ENCODE measurements around the genes POU3F4, APOOL, CSTF2, XKRX, TMEM35A, BTK, ARMCX6 and ZMAT1.

GRCh38 chrX:81940593-81940792, 738.6 kb downstream of the SH3BGRL start:
- PRO-cap, result no peak

DNA sequence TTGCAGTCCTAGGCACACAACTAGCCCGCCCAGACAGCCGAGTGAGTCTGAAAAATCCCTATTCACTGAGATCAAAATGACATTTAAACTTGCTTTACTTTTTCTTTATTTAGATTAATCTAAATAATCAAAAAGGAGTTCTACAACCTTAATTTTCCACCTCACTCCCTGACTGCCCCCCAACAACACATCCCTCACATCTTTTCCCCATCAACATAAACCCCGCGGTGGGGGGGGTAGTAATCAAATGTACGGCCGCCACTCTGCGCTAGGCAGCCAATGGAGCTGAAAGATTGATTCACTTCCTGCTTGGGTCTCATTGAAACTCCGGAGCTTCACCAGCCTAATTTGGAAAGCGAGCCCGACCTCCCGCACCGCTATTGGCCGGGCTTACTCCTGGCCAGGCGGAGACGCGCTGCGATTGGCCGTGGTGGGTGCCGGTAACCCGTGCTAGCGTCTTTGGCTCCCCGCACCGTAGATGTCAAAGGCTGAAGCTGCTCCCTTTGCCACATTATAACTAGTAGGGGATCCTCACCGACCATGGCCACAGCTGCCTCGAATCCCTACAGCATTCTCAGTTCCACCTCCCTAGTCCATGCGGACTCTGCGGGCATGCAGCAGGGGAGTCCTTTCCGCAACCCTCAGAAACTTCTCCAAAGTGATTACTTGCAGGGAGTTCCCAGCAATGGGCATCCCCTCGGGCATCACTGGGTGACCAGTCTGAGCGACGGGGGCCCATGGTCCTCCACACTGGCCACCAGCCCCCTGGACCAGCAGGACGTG, at the start of gene POU3F4:
POU3F4 (plus strand) TSS at position 506 of the 783 bp plus-strand sequence.
- PRO-cap, result no peak

DNA sequence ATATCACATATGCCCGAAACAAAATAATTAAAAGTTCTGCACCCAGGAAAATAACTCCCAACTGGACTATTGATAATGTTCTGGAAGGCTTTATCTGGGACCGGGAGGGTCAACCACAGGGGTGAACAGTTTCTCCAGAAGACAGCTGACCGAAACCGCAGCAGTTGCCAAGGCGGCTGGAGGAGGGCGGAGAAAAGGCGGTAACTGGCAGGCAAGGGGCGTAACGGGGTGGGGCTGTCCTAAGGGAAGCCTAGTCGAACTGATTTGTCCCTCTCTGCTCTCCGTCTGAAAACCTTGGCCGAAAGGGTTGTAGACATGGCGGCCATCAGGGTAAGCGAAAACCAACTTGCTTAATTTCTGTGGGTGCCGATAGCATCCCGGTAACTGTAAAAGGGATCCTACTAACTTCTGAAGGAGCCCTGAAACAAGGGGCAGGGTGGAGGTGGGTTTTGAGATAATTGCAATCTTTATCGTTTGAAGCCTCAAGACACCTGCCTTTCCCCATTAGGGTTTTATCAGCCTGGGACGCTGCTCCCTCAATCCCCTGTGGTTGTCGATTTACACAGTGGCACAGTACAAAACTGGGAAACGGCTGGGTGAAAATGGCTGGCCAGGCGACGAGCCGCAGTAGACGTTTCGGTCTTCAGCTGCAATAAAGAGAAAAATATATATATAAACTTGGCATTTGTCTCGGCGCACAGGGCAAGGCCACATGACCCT, at the start of gene APOOL:
APOOL (plus strand) TSS at position 280 of the 720 bp plus-strand sequence.
- PRO-cap, result unidirectional peak, plus-strand start at position 304 of the sequence

DNA sequence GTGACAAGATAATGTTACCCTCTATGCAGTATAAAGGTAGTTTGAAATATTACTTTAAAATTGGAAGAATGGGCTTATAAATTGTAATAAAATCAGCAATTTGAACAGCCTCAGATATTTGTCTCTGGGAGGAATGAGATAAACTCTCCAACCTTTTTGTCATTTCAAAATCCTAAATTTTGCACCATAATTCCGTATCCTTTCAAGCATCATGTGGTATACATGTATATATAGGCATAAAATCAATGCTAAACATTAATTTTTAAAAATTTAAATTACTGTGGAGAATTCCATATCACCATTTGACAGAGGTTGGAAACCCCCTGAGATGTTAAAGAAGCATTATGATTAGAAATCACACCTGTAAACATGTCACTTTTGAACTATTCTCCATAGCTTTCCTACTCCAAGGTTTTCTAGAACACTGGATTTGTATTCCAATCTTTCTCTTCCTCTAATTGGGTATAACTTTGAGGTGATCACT, 88.6 kb downstream of the SATL1 start:
- PRO-cap, result no peak

GRCh38 chrX:85903604-85903981, 143.8 kb downstream of the CHM start:
- PRO-cap, result no peak

DNA sequence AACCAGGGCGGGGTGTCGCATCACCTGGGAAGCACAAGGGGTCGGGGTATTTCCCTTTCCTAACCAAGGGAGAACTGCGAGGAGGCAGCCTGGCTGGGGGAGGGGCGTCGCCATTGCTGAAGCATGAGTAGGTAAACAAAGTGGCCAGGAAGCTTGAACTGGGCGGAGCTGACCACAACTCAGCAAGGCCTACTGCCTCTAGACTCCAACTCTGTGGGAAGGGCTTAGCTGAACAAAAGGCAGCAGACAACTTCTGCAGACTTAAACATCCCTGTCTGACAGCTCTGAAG, 44.8 kb downstream of the CHM start:
- PRO-cap, result no peak

GRCh38 chrX:93167394-93167702, 506.0 kb downstream of the NAP1L3 start:
- PRO-cap, result no peak

DNA sequence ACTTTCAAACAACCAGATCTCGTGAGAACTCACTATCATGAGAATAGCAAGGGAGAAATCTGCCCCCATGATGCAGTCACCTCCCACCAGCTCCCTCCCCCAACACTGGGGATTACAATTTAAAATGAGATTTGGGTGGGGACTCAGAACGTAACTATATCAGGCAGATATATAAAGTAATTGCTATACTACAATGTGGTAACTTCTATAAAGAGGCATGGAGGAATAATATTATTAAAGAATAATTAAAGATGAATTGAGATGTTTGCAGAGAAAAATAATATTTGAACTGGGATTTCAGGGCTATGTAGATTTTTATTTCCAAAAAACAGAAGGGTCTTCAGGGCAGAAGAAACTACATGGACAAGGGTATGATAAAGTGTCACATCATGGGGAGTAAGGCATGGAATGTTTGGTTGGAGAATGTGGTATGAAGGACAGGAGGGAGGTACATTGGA, 109.9 kb downstream of the RPA4 start:
- PRO-cap, result no peak

DNA sequence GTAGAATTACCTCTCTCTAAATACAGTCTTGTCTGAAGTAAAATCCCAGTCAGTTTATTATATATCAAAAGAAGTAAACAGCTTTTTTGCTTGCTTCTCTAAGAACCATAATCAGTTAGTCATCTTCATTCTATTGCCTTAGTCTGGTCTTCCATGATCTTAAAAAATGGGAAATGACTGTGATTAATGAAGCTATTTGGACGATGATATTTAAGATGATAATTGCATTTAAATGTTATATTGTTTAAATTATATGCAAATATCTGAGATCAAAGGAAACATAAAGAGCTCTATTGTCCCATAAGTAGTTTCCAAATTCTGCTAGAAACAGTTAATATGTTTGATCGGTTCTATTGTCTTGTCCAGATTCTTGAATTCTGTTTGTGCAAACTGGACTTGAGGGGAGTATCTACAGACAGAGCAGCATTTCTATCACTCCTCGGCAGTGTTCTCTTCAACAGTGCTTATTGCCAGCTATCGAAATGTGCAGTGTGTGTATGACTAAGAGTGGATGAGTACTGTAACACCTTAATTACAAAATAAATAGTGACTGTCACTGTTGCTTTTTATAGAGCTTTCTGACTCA, 274.4 kb downstream of the RPA4 start:
- PRO-cap, result no peak

GRCh38 chrX:100476489-100476690, 66.3 kb upstream of the PCDH19 start:
- PRO-cap, result no peak

- PRO-cap, result no peak
Observed at GRCh38 chrX:100593505-100593748, 8.7 kb downstream of the TNMD start.

DNA sequence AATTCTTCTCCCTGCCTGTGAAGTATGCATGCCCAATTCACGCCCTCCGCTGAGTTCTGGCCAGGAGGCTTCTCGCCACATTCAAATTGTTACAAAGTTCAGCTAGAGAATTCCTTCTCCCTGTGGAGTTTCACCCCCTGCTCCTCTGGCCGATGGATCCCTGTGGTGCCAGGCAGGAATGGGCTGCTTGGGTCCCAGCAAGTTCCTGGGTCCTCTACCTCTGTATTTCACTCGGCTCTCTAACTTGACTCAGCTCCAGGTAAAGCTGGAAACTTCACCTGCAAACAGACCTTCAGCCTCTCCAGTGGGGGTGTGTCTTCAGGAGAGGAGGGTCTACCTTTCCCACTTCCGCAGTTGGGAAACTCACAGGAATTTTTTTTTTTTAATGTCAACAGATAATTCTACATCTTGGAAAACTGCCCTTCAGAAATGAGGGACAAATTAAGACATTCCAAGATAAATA, 7.4 kb upstream of the CSTF2 start:
- PRO-cap, result no peak

DNA sequence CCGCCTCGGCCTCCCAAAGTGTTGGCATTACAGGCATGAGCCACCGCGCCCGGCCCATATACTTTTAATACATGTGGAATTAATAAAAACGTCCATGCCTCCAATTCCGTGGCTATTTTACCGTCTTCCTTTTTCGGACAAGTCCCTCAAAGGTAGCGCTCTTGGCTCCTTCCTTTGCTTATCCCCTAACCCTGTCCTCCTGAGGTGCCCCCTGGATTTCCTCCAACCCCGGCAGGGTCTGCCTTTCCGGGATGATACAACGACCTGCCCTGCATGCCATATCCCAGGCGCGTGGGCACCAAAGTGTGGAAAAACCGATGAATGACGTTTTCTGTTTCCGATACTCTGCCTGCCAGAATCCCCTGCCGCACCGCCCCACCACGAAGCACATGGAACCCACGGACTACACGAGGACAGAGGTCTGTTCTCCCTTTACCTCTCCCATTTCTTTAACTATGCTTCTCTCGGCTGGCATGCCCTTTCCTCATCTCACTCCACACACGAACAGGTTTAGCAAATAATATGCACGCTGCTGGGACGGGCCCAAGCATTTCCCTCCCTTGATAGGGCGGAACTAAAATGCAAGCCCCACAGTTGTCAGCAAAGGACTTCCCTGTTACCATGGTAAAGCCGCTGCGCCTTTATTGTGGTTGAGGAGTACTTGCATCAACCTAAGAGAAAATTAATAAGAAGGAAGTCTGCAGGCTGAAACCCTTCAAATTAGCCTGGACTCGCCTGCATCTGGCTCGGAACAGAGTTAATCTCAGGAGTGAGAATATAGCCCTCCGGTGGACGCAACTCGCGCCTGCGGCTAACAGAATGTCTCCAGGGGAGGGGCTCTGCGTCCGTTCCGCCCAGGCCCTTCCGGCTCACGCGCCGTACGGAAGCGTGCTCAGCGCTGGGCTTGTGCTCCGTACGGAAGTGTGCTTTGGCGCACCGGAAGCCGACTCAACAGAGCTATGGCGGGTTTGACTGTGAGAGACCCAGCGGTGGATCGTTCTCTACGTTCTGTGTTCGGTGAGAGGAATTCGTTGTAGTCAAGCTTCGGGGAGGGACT, at the start of gene CSTF2:
CSTF2 (plus strand) TSS at position 934 of the 1,057 bp plus-strand sequence.
- PRO-cap, result bidirectional peak, plus-strand start at position 954 of the sequence, minus-strand start at position 813 of the sequence

GRCh38 chrX:100928345-100929809, at the start of gene XKRX:
Gene XKRX, minus strand, starts transcription at chrX:100928917.
- PRO-cap, result no peak

- PRO-cap, result no peak
Observed at GRCh38 chrX:101078634-101079354, at the start of gene TMEM35A. Gene TMEM35A, plus strand, starts transcription at chrX:101078879.

DNA sequence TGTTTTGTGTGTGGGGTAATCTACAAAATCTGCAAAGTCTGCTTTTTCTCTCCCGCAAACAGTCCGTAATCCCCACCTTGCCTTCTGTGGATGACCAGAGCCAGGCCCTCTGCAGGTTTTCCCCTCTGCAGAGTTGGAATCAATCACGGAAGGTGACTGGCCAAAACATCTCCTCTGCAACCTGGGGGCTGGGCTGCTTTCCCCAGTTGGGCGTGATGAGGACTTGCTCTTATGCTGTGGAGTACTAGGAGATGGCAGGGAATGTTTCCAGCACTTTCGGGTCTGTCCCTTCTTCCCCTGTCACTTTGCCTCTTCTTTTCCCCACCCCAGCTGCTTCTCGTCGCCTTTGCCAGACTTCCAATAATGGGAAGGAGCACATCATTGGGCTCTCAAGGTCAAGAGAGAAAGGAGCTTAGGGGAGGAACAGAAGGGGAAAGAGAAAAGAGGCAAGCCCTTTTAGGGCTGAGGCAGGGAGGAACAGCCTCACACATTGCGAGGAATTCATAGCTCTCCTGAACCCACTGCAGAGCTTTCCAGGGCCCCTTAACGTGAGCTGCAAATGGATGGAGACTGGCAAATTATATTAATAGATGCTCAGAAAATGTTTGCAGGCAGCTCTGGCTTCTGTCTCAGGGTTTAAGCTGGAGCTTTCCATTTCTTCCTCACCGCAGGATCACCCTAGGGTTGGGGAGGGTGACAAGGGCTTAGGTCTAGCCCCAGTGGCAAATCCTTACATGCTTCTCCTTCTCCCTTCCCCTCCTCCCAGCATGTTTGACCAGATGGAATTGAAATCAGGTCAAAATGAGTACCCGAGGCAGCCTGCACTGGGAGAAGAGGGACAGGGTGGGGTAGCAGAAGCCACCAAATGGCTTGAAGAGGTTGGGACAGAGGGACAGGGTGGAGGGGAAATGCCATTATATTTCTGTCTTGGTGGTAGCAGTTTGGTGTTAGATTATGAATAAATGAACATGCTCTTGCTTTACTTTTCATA, 1.4 kb downstream of the TMEM35A start:
- PRO-cap, result no peak

DNA sequence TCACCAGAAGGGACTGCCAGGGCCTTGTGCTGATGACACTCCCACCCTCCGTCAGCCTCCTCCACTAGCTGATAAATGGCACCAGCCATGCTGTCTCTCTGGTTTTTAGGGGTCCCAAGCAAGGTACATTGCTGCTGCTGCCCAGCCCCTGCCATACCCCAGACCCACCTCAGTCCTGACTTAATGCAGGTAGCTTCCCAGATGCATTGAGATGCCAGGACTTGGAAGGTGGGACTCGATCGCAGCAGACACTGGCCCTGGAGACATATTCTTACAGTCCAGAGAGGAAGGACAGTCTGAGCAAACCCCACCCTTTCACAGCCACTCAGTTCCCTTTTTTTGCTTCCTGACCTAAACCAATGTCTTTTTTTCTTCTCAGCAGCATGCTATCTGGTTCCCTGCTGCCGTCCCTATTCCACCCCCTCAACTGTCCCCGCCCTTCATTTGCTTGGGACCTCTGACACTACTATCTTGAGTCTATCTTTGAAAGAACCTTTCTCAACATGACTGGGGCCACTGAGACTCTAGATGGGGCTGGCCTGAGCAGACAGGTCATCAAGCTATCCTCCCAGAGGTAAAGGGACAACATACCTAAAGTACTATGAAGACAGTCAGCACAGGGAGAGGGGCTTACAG, at the start of gene BTK:
BTK (minus strand) TSS at position 298 of the 636 bp plus-strand sequence.
- PRO-cap, result no peak

GRCh38 chrX:101410449-101411022, 2.5 kb downstream of the HNRNPH2 start:
- PRO-cap, result no peak

- PRO-cap, result bidirectional peak, plus-strand start at chrX:101618052, minus-strand start at chrX:101618000
Observed at GRCh38 chrX:101617756-101618156, at the start of gene ARMCX6. Gene ARMCX6, minus strand, starts transcription at chrX:101618000.

DNA sequence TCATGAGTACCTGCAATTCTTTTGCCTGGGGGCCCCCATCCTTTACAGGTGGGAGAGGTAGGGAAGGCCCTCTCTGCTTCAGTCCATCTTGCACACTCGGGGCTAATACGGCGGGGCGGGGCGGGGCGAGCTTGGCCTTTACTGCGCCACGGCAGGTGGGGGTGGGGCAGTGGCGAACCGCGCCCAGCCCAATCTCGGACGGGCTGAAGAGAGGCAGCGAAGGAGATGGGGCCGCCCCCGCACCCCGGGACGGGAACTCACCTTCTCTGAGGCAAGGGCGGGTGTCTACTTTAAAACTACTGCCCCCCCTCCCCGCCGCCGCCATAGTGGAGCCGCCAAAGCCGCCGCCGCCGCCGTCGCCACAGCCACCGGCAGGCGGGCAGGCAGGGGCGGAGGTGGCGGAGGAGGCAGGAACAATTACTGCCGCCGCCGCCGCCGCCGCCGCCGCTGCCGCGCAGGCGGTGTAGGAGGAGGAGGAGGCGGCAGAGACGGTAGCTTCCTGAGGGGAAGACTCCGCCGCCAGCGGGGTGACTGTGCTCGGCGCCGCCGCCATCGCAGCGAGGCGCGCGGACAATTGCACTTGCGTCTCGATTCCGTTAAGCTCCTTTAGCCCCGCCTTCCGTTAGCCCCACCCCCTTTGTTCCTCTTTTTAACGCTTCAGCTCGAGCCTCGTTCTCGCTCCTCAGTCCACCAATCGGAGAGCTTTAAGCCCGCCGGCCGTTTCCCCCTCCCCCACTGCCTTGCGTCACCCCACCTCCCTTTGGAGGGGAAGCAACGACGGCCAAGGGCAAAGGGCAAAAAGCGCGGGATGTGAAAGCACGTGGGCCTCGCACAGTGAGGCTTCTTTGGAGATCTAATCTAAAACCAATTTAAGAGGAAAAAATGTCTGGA, at the start of gene ZMAT1:
ZMAT1 (minus strand) TSS at position 572 of the 891 bp plus-strand sequence.
- PRO-cap, result bidirectional peak, plus-strand start at position 169 of the sequence, minus-strand start at position 98 of the sequence; bidirectional peak, plus-strand start at position 508 of the sequence, minus-strand start at position 562 of the sequence

All from right cardiac atrium (tissue), 1 donor.